ENCODE measurements around the gene KIF21A.

GRCh38 chr12:32548311-32549322, 130.5 kb upstream of the DNM1L start:
- PRO-cap = no peak

DNA sequence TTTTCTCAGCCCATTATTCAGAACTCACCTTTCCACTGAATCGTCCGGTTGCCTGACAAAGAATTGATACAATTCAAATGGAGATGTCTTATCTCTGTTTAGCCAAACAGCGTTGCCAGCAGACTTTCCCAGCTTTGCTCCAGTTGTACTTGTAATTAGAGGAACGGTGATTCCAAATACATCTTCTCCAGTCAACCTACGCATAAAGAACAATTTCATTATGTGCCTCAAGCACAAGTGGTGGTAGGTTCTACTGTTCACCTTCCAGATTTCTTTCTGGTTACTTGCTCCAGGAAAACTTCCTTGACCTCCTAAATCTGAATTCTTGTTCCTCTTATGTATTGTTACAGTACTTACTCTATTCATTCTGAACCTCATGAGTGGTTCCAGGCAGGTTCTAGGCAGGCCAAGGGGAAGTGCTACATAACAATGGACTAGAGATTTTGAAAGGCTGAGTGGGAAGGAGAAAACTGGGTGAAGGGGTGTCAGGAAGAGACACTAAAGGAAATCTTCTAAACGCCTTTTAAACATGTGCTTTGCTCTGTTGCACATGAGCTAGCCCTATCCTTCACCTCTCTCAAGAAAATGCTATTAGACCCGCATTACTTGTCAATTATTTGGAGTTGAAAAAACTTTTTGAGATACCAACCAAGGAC, 1.7 kb downstream of the YARS2 start:
- PRO-cap = no peak

- PRO-cap = no peak
Observed at GRCh38 chr12:32821720-32821965, 65.9 kb upstream of the YARS2 start.

DNA sequence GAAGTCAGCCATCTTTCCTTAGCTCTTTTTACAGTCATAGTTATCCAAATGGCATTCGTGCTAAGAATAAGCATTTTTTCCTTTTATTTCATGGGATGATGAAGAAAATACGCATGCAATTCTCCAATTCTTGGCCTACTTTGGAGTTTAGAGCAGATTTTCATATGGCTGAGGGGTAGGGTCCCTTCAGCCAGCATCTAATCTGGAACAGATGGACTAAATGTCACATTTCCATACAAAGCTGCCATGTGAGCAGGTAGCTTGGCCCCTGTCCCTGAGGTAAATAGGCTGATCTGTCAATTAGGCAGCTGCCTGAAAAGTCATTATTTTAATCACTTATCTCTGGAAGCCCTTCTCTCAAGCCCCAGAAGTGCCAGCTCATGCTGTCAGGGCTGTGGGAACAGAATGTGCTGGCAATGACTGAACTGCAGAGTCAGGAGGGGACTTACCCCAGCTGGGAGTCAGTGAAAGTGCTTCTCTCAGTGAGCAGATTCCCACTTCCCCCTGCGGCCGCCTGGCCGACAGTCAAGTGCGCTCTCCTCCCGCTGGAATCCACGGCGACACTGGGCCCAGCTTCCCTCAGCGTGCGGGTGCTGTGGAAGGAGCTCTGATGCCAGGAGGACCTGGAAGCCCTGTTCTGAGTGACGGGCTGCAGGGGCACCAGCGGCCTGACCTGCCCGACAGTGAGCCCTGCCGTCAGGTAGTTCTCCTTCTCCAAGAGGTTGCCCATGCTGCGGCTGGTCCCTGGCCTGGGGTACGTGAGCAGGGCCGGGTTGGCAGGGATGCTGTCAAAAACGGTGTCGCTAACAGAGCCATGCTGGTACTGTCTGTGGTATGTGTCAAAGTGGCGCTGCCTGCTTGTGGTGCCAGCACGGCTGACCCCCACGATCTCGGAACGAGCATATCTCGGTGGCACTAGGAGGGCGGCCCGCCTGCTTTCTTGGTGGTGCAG, 18.9 kb downstream of the PKP2 start:
- PRO-cap = no peak

DNA sequence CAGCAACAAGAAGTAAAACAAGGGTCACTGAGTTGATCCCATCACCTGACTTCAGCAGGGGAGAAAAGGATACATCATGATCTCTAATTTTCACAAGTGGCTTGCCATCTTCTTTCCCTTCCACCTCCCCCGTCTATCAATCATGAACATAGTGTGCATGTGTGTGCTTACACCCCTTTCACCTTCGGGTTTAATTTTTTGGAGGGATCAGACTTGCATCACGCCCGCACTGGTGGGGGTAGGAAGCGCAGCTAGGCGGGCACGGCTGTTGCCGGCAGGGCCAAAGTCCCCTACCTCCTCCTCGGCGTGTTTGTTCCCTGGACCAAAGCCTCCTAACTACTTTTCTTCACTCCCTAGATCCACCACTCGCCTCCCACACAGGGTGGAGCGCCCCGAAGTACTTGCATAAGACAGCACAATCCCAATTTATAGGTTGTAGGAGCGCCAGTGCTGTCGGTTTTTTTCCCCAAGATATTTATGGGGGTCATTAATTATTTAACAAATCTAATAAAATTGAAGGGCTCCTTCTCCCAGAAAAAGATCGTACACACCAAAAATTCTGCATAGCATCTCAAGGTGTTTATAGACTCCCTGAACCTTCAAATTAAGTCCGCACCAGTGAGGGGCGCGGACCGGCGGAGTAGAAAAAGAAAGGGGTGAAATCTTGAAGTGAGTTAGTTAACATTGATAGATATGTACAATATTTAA, 832 bp downstream of the PKP2 start:
- PRO-cap = bidirectional peak, plus-strand start at position 313 of the sequence, minus-strand start at position 192 of the sequence; unidirectional peak, plus-strand start at position 313 of the sequence; unidirectional peak, plus-strand start at position 349 of the sequence

- PRO-cap = no peak
Observed at GRCh38 chr12:34335876-34336366, 313.6 kb downstream of the ALG10 start.

DNA sequence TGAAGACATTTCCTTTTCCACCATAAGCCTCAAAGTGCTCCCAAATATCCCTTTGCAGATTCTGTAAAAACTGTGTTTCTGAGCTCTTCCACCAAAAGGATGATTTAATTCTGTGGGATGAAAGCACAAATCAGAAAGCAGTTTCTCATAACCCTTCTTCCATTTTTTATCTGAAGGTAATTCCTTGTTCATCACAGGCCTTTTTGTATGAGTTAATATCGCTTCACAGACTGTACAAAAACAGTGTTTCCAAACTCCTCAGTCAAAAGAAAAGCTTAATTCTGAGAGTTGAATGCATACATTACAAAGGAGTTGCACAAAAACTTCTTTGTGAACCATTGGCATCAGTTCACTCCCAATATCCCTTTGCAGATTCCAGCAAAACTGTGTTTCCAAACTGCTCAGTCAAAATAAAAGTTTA, 408.7 kb upstream of the ALG10B start:
- PRO-cap = no peak

- PRO-cap = no peak
Observed at GRCh38 chr12:38892079-38892296, 13.4 kb downstream of the CPNE8 start.

DNA sequence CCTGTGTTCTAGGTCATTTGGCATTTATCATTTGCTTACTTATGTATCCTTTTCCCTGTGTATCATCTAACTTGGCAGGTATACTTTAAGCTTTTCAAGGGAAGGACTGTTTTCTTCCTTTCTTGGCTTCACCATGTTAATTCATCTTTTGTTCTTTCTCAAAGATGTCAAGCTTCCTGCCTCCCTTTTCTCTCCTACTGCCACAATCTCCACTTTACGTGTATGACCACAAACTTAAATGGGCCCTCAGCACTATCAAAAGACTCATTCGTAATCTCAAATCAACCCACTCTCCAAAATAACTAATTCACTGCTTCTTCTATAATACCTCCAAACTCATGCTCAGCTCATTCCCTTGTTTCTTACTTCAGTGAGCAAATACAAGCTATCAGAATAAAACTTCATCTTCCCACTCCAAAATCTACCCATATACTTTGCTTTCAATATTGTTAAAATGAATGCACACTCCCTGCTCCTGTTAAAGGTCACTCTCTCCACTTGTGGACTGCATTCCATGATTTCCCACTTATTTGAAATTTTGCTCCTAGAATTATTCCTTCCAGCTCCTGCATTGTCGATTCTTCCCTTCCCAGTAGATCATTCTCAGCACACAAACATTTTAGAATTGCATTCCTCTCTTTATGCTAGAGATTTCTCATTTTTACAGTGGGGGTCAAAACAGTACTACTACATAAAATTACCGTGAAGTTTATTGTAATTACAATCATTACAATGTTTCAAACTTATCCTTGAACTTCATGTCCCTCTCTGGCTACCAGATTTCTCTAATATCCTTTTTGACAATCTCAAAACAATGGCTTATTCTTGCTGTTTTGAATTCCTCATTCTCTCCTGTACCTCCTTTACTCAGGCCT, 36.1 kb downstream of the KIF21A start:
- PRO-cap = no peak

DNA sequence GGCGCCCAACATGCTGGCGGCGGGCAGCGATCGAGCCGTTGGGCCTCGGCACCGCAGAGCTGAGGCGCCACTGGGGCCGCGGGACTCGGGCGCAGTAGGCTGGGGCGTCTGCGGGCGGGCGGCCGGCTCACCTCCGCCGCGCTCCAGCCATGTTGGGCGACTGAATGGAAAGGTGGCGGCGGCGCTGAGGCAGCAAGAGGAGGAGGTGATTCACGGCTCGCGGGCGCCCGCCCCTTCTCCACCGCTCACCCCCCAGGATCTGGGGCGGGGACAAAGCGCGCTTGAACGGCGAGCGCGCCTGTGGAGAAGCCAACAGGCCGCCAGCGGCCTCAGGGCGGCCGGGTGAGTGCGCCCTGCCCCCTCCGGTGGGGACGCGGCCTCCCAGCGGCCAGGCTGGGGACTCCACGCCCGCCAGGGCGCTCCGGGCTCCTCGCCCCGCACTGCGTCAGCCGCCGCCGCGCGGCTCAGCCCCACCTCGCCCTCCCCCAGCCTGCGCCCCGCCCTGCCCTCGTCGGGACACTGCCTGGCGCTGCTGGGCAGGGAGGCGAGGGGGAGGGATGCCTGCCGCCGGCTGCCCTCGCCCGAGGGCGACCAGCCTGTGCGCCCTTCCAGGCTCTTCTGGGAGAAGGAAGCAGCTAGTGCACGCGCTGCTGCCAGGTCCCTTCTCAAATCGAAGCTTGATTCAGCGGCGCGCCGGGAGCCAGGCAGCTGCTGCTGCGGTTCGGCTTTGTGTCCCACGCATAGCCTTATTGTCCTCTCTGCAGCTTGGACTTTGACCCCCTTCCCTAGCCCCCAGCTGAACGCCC, at the start of gene KIF21A:
TSS of gene KIF21A (minus strand) at position 162 of the 806 bp plus-strand sequence.
- PRO-cap = bidirectional peak, plus-strand start at position 273 of the sequence, minus-strand start at position 162 of the sequence; bidirectional peak, plus-strand start at position 312 of the sequence, minus-strand start at position 331 of the sequence; bidirectional peak, plus-strand start at position 517 of the sequence, minus-strand start at position 442 of the sequence

DNA sequence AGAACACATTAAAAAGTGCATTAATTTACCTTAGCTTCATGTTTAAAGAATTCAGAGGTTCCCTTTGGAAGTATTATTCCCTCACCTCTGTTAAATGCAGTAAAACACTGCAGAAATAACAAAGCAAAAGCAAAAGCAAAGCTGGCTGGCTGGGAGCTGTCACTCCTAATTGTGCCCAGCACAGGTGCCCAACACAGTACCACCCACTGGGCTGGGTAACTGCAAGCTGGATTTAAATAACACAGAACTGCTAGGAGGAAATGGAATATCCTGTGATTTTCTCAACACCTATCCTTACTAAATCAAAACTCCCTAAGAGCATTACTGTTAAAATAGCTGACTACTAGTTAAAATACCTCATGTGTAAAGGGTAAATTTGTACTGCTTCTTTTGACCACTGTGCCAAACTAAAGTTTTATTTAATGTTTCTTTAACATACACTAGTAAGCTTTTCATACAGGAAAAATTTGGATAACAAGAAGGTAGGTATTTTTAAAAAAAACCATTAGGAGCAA, 72.5 kb downstream of the SLC2A13 start:
- PRO-cap = no peak

GRCh38 chr12:40104661-40105388, 1.1 kb downstream of the SLC2A13 start:
- PRO-cap = no peak

DNA sequence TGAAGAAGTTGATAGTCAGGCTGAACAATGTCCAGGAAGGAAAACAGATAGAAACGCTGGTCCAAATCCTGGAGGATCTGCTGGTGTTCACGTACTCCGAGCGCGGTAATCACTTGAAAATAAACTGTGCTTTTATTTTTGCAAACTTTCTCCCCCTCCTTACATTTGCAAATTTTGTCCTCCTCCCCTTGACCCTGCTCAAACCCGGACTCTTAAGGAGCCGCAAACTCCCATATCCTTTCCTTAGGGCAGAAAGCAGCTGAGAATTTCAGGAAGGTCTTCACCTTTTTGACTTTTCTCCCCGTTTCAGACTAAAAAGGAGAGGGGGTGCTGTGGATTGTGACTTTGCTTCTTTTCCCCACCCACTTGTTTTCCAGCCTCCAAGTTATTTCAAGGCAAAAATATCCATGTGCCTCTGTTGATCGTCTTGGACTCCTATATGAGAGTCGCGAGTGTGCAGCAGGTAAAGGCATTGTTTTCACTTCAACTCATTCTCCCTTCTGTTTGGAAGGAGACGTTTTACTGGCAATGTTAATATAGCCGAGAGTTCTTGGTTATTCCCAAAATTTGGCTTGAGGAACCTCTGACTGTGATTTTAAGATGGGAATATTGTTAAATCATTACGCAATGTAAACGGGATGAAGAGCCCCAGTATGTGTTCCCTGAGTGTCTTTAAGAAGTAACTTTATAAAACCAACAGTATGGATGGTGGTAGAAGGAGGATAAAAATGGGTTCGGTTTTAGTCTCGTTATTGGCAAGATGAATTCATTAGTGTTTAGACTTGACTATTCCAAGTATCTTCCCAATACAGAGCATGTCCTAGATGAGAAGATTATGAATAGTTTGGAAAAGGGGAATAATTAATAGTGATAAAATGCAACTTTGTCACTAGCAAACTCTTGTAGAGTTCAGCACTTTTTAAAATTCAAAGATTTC, 649 bp downstream of the LRRK2 start:
- PRO-cap = no peak

GRCh38 chr12:40228641-40229146, 3.9 kb downstream of the LRRK2 start:
- PRO-cap = no peak

- PRO-cap = no peak
Observed at GRCh38 chr12:40243390-40243726, 18.6 kb downstream of the LRRK2 start.

GRCh38 chr12:42238634-42238983, 561 bp upstream of the YAF2 start:
- PRO-cap = no peak

DNA sequence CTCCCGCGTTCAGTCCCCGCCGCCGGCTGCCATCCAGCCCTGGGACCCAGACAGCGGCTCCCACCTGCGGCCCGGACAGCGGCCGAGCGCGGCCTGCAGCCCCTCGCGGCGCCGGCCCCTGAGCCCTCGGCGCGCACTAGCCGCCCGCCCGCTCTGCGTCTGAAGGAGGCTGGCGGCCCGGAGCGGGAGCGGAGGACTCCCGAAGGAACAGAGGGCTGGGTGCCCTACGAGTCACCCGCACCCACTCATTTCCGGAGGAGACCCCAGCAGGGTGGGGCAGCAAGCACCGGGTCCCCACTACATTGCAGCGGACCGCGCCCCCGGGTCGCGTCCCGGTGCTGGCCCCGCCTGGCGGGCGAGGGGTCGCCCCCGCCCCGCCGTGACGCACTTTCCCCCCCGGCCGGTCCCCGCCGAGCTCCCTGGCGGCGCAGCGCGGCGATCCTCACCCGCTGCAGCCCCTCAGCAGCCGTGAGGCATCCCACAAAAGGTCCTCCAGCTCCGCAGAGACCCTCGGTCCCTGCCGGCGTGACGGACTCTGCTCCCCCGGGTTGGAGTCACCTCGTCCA, 106.2 kb downstream of the PRICKLE1 start:
- PRO-cap = no peak

DNA sequence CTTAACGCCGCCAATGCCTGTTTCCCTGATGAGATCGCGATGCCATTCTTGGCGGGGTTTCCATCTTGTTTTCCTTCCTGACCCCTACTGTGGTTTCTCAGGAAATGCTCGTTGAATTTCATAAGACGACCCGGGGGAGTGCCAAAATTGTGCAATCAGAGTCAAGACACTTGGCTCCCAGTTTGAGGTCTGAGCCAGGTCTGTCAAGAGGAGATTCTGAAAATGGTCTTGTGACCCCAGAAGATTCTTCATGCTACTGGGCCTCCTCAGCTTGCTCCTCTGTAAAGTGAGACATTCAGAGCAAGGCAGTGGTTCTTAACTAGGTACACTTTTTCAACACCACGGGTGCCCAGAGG, 107.3 kb upstream of the PRICKLE1 start:
- PRO-cap = no peak

DNA sequence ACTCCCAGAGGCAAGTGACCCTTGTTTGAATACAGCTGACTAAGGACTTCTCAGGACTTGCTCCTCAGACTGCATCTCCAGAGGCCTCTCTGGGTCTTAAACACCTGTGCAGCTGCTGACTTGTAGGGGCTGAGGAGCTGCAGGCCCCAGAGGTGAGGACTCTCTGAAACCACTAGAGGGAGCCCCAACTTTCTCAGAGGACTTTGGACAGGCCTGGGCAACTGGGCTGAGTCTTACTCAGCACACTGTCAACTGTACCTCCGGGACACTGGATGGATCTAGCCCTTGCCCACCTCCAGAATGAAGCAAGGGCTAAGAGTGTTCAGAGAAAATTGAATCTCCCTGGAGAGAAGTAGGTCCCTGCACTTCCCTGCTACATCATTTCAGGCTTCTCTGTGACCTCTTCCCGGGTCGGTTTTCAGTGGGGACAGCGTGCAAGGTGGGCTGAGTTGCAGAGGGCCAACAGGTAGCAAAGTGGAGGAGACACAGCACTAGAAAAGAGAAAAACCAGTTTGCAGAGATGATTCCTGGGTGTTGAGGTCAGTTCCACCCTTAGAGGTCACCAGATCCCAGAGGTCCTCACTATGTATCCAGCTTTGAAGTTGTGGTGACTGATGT, 164.6 kb downstream of the TMEM117 start:
- PRO-cap = no peak

DNA sequence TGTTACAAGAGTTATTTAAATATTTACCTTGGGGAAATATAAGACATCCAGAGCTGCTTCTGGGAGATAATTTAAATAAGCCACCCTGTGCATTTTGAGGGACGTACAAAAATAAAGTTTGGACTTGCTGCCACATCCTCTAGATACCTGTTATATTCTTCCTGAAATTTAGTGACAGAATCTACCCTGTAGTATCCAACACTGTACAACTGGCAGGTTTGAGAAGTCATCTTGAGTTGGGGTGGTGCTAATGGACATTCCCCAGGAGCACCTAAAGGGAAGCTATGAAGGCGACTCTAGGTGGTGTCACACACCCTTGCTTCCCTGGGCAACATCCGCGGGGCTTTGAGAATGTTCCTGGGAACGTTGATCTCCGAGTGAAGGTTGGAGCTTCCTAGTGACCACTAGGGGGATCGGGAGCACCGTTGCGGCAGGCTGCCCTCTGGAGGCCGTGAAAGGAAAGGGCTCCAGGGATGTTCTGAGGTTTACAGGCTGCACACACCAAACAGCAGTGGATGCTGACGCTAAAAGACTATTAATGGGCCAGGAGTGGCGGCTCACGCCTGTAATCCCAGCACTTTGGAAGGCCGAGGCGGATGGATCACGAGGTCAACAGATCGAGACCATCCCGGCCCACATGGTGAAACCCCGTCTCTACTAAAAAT, 72.5 kb upstream of the NELL2 start:
- PRO-cap = no peak

Measured in jejunum (tissue), 1 donor.